A172 (cell line): ENCODE measurements around the genes TBX20 and EEPD1.

GRCh38 chr7:33095004-33095604 is 14.1 kb downstream of the RP9 start:
- RAMPAGE, long total RNA = no peak

DNA sequence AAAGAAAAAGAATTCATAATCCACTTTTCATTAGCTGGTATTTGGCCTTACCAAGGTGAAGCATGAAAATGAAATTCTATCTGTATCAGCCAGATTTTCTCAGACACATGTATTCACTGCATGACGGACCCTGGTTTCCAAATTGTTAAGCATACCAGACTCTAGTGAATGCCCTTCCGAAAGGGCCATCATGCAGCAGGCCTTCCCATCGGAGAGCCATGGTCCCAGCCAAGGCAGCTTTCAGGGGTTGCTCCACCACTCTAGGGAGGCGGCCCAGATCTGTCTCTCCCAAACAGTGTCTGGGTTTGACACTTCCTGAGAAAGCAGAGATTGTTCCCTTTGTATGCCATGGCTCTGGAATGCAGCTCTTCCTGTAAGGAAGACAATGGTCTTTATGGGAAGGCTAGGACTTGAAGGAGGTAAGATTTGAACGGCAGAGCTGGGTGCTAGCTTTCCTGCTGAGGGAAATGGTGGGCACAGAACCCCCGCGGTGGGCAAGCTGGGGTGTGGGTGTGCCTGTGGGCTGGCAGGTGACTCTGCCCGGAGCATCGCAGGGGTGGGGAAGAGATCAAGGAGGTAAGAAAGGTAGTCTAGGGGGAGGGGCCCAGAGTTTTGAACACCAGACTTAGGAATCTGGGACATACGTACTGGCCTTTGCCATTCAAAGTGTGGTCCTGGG is 178.7 kb upstream of the BMPER start:
- RAMPAGE, long total RNA = no peak

- RAMPAGE, long total RNA = no peak
These were observed 143.9 kb upstream of the BMPER start for GRCh38 chr7:33761339-33762004.

DNA sequence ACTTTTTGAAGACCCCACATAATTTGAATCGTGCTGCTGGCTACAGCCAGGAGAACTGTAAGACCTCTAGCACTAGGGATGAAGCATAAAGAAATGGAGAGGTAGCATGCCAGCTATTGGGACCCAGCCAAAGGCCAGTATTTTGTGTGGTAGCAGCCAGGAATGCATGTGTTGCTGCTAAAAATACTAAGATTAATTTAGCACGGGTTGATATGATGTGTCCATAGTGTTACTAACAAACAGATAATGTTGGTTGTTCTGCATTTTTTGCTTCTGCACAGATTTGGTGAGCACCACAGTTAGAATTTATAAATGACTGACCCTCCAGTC is 54.3 kb upstream of the NPSR1 start:
- RAMPAGE, long total RNA = no peak

- RAMPAGE, long total RNA = no peak
These were observed 45.4 kb downstream of the DPY19L1 start for GRCh38 chr7:34991923-34992193.

GRCh38 chr7:35253483-35254408 is at the start of gene TBX20:
Gene TBX20, minus strand, starts transcription at chr7:35254100.
- RAMPAGE, long total RNA = no peak

- RAMPAGE, long total RNA = no peak
These were observed 120.7 kb upstream of the TBX20 start for GRCh38 chr7:35374701-35374991.

- RAMPAGE, long total RNA = no peak
These were observed 30.5 kb downstream of the HERPUD2 start for GRCh38 chr7:35664175-35665003.

- RAMPAGE, long total RNA = no peak
These were observed 14.3 kb downstream of the HERPUD2 start for GRCh38 chr7:35680542-35681027.

DNA sequence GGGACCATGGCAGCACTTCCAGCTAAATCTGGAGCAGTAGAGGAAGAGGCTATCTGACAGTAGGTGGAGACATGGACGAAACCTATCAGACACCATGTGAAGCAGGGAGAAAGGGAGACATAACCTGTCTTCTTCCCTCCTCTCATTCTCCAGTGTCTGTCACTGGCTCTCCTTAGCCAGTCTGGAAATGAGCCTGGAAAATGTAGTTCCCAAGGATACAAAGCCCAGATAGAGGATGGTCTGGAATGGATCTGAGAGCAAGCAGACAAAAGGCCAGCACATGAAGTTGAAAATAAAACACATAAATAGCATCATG is 33.7 kb upstream of the HERPUD2 start:
- RAMPAGE, long total RNA = no peak

DNA sequence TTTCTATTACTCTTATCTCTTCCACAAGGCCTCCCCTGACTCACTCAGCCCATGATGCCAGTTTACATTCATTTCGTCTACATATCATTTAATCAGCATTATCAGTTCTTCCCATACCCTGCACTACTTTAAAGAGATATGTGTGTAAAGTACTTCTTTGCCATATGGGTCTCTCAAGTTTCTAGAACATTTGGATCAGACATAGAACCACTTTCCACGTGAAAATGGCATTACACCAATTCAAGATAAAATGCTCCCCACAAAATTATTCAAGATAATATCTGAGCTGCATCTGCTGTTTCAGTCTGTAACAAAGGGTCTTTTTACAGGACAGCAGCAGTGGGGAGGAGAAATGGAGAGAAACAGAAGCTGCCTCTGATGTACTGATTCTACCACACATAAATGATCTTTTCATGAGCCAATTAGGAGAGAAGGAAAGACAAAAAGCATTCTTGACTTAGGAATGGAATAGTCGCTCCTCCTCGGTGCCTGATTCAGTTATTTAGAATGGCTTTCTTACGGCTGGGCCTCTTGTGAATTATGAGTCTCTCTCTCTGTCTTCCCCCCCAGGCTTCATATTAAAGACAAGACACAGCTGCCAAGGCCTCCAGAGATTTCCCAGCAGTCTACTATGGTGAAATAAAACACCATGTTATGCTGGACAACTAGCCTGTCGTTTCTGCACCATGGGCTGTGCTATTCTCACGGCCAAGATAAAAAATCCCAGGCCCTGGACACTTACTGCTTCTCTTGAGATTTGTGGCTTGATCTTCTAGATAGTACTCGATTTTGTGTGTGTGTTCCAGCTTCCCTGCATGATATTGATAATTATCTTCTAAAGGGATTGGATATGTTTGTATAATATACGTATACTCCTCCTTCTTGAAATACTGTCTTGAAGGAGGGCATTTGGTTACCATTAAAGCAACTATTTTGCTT is 46.7 kb upstream of the SEPTIN7 start:
- RAMPAGE, long total RNA = no peak

DNA sequence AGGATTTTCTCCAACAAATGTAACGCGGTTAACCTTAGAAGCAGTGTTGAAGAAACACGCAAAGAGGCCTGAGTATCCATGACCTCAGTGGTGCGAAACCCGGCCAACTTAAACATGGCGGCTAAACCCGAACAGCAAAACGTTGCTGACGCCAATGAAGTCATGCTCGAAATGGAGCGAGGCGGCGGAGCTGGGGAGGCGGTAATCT is 178 bp upstream of the SEPTIN7 start:
- RAMPAGE, long total RNA = no peak

- RAMPAGE, long total RNA = no peak
These were observed 115.8 kb upstream of the EEPD1 start for GRCh38 chr7:36037038-36037820.

DNA sequence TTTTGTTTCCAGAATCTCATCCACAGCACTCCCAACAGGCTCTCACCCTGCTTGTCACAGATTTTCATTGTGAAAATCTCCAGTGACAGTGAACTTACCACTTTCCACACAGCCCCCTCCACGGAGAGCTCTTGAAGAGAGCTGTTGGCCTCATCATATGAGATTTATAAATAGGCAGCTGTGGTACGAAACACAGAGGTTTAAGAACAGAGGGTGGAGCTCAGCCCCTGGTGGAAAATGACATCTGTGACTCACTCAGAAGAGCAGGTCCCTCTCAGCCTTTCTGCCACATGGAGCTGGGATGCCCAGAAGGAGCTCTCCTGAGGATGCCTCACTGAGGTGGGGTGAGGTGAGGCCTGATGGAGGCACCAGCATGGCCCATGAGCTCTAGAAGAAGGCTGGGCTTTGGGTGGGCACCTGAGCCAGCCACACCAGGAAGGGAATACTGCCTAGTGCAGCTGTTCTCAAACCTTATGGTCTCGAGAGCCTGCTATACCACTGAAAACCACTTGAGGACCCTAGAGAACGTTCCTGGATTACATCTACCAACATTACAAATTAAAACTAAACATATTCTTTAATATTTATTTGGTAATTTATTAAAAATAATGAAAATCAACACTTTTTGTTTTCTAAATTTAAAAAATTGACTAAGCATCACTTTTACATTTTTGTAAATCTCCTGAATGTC is 25.8 kb upstream of the EEPD1 start:
- RAMPAGE, long total RNA = no peak

DNA sequence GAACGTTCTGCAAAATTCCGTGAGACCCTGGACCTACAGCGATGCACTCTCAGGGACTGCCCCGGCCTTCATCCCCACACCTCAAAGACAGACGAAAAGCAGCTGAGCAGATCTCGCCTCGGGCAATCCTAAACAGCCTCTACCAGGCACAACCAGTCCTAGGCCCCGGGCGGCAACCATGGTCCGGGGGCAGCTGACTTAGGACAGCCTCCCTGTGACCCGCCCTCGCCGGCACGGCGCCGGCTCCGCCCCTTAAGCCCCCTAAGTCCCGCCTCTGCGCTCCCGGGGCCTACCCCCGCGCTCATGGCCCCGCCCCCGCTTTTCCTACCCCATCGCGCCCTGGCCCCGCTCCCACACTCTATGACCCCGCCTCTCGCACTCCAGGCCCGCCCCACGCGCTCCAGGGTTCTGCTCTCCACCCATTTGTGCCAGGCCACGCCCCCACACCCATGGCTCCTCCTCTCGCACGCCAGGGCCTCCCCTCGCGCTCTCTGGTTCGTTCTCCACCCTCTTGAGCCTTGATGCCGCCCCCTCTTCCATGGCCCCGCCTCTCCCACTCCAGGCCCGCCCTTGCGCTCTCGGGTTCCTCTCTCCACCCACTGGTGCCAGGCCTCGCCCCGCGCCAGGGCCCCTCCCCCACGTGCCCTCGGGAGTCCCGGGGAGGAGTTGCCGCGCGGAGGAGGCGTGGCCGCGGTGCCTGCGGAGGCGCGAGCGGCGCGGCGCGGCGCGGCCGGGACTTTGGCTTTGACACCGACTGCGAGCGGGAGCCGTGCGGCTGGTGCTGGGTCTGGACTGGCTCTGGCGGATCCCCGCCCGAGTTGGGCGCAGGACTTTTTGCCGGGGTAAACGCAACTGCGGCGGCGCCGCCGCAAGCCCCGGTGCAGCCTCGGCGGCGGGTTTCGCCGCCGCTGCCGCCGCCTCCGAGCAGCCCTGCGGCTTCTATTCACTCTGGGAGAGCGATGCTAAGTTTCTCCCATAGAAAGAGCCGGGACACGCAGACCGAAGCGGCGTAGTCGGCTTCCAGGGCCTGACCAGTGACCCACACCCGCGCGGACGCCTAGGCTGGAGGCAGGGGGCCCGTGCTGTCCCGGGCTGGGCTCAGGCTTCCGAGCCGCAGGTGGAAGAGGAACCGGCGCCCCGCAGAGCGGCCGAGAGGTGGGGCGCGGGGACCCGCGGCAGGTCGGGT is at the start of gene EEPD1:
EEPD1 (plus strand) TSS at position 735 of the 1,186 bp plus-strand sequence.
- RAMPAGE, long total RNA = no peak

DNA sequence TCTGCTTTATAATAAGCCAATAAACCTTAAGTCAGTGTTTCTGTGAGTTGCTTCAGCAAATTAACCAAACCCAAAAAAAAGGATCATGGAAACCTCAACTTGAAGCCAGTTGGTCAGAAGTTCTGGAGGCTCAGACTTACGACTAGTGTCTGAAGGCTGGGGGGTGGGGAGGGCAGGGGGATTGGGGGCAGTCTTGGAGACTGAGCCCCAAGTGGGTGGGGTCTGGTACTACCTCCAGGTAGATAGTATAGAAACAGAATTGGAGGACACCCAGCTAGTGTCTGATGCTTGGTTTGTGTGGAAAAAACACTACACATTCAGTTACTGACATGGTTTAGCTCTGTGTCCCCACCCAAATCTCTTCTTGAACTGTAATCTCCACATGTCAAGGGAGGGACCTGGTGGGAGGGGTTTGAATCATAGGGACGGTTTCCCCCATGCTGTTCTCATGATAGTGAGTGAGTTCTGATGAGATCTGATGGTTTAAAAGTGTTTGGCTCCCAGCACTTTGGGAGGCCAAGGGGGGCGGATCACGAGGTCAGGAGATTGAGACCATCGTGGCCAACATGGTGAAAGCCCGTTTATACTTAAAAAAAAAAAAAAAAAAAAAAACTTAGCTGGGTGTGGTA is 19.8 kb downstream of the EEPD1 start:
- RAMPAGE, long total RNA = no peak

DNA sequence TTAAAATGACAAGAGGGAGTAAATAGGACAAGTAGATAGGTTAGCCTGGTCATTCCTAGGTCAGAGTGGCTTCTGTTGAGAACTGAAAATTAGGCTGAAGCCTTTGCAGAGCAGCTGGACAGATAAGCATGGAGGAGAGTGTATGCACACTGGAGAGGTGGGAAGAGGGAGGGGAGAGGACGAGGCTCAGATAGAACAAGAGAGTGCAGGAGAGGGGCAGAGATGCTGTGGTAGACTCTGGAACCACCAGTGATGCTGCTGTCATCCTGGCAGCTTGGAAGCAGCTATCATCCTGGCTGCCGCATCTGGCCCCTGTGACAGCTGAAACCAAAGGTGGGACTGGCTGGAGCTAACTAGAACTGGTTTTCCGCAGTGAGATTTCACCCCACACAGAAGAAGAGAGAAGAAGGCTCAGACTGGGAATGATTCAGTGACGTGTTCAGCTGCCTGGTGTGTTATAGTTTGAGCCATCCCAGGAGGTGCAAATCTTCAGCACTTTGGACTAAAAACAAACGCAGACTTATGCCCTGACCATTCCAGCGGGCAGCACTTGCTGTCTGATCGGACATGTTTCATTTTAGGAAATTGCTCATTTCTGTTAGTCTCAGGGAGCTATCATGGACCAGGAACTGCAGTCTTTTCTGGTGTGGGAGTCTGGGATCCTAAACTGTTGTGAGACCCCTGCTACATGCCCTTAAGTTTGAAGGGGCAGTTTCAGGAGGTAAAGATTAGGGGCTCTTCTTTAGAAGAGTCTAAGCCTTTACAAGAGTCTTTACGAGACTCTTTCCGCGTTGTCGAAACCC is 38.4 kb downstream of the EEPD1 start:
- RAMPAGE, long total RNA = no peak

DNA sequence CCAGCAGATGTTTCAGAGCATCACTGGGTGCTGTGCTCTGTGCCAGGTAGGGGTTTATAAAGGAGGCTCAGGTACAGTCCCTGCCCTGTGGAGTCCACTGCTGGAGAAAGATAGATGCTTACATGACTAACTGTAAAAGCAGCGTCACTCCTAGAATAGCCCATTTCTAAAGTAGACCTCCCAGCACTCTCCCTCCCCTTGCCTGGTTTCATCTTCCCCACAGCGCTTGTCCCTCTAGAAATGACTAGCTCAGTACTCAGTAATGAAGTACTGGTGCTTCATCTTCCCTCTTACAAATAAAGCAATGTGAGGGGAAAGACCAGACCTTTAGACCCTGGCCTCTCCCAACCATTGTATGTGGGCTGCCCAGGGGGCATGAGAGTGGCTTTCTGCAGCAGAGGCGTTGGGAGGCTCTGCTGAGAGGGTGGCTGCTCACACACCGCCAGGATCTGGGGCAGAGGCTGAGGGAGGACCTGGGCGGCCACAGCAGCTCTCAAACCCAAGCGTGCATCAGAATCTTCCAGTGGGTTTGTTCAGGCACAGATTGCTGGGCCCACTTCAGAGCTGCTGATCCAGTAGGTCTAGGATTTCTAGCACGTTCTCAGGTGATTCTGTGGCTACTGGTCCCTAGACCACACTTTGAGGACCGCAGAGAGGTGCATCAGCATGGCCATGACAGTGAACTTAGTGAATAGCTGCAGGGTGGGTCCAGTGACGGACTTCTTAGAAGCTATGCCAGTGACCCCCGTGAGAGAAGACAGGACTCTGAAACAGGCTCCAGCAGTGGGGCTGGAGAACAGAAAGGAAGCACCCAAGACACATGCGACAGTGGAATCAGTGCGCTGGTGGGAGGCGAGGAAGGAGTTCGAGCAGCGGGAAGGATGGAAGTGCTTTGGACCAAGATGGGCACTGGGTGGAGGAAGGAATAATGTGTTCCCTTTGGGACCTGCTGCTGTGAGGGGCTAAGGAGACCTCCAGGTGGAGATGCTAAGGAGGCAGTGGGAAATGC is 87.5 kb downstream of the MATCAP2 start:
- RAMPAGE, long total RNA = no peak

- RAMPAGE, long total RNA = no peak
These were observed 82.5 kb downstream of the MATCAP2 start for GRCh38 chr7:36284439-36285130.

DNA sequence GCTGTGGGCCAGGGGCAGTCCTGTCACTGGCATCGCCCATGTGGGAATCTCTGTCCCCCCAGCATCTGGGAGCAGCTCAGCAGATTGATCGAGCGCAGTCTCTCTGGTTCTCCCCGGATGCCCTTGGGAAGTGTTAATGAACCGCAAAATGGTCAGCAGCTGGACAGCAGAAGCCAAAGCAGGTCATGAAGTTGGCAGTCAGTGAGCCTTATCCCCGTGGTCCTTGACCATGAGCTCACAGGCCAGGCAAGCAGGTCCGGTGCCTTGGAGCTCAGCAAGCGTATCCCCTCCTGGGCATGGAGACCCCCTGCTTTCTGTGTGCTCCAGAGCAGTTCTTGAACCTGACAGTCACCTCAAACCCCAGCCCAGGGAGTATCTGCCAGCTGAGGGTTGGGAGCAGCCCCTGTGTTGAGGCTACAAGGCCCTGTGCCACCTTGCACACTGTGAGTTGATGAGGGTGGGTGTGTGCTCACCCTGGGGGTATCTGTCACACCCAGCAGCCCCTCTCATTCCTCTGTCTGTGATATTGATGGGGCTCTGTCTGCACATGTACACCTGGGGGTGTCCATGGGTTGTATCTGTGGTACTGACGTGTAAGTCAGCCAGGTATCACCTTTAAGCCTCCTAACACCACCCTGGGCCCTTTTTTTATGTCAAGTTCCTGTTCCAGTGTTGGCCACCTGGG is 81.5 kb downstream of the MATCAP2 start:
- RAMPAGE, long total RNA = no peak